Measurements from ENCODE around the gene ZC2HC1C.

GRCh38 chr14:74514547-74515069 is 21.0 kb downstream of the ISCA2 start:
- RAMPAGE, long total RNA = no peak
- RRBS = no CpG with 5 or more reads among the region's 13 CpGs

GRCh38 chr14:74570261-74570669 is 41.8 kb downstream of the LTBP2 start:
- RAMPAGE, long total RNA = no peak
- RRBS = no CpG with 5 or more reads among the region's 5 CpGs

DNA sequence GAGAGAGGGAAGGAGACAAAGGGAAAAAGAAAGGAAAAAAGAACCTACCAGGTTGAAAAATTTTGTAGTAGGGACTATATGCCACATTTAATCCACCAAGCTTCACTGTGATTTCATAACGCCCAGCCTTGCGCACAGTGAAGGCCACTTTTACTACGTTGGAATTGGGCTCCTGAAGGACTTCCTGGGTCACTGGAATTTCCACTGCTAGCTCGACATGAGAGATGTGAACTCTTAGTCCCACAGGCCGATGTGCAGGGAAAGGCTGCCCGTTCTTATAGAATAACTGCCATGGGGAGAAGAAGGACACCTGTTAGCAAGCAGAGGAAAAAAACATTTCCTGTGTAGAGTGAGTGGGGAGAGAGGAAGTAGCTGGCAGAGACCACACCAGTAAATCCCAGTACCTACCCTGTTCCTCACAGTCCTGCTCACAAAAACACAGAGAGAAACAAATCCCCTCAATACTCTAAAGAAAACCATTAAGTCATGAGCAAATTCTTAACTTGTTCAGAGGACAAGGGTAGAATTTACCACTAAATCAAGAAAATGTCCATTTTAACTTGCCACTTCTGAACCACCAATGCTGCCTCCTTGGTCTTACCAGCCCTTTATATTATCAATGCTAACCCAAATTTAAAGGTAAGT is 29.5 kb downstream of the AREL1 start:
- RAMPAGE, long total RNA = no peak
- RRBS = no CpG with 5 or more reads among the region's 6 CpGs

DNA sequence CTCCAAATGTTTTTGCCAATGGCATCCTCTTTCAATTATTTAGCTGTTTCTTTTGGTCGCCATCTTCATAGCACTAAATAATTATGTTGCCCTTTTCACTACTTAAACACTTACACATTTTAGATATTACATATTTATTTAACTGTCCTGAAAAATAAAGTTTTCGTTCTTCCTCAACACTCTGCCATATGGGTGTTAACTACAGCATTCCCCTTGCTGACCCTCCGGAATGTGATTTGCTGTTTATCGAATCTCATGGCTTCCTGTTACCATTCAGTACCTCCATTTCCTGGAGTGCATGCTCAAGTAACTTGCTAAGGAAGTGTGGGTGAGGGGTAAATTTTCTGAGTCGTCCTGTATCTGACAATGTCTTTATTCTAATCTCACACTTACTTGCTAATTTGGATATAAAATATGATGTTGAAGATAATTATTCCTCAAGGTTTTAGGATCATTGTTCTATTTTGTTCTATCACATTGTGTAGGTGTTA is 29.5 kb downstream of the YLPM1 start:
- RAMPAGE, long total RNA = no peak
- RRBS = no CpG with 5 or more reads among the region's 5 CpGs

- RAMPAGE, long total RNA = no peak
- RRBS = no CpG with 5 or more reads among the region's 2 CpGs
These were observed 46.3 kb downstream of the YLPM1 start for GRCh38 chr14:74809431-74809795.

- RAMPAGE, long total RNA = no peak
- RRBS = no CpG with 5 or more reads among the region's 2 CpGs
These were observed 37.8 kb downstream of the PROX2 start for GRCh38 chr14:74838177-74838550.

- RAMPAGE, long total RNA = no peak
- RRBS = no CpG with 5 or more reads among the region's 15 CpGs
These were observed 18.8 kb upstream of the PGF start for GRCh38 chr14:74974046-74974793.

DNA sequence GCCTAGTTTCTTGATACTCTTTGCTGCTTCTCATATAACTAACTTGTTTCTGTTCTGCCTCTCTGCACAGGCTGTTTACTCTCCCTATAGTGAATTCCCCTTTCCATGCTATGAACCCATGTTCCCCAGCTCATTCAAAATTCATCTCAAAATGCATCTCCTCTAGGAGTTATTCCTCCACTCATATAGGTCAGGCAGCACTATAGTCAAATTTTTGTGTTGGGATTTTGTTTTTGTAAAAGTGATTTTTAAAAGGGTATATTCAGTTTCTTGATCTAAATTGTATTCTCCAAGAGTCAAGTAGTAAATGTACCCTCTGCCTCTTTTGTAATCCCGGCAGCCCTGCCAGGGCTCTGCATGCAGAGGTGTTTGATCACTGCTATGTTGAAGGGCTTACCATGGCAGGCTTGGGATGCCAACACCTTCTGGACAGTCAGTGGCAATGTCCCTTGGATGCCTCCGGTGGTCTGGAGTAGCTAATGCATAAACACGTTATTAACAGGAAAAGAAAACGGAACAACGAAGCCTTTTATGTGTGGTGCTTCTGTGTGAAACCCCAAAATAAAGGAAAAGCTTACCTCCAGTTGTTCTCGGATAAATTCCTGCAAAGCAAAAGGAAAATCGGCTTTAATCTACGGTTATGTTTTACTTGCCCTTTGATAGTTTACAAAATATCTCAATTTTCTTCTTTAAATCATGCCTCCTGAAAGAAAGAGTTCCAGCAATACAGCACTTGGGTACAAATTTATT is 19.9 kb downstream of the EIF2B2 start:
- RAMPAGE, long total RNA = no peak
- RRBS = no CpG with 5 or more reads among the region's 8 CpGs

DNA sequence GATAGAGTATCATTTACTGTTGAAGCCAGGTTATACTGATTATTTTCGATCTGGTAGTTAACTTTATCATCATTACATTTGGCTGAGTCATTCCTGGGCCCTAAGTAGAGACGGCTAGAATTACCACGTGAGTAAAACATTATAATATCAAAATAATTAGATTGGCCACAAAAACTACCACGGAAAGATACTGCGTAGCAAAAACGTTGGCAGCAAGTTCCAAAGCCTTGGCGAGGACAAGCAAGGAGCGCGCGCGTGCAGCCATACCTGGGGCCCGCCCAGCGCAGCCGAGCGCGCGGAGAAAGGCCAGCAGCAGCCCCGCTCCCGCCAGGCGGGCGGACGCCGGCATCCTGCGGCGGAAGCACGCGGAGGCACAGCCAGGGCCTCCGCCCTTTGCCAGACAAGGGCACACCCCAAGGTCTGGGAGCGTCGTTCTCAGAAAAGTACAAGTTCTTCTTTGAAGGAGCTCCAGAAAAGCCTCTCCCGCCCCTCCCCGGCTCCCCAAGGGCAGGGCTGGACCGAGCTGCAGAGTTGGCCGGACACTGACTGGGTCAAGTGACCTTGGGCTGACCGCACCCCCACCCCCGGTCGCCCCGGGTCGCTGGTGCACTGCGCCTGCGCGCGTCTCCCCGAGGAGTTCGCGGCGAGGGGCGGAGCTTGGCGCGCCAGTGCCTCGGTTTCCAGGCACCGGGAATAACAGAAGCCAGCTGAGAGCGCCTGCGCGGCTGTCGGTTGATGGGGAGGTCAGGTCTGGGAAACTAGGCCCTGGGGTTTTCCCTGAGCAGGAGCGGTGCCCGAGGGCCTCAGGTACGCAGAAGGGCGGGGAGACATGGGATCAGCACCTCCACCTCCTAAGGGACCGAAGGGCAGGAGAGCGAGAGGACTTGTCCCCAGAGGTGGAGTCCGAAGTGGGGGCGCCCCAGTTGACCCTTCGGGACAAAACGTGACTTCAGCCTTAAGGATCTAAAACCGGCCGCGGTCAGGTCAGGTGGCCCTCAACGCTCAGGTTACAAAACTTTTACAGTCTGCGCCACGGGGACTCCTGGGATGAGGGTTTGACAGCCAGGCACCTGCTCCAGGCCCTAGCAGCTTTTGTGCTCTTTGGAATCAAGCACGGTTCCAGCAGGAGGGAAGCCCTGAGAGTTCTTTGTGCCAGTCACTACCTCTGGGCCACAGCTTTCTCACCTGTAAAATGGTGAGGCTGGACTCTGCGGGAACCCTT is at the start of gene ZC2HC1C:
ZC2HC1C (plus strand) TSS at position 699 of the 1,222 bp plus-strand sequence.
- RAMPAGE, long total RNA = no peak
- RRBS = 2% methylated on average over 15 of the region's 74 CpGs

DNA sequence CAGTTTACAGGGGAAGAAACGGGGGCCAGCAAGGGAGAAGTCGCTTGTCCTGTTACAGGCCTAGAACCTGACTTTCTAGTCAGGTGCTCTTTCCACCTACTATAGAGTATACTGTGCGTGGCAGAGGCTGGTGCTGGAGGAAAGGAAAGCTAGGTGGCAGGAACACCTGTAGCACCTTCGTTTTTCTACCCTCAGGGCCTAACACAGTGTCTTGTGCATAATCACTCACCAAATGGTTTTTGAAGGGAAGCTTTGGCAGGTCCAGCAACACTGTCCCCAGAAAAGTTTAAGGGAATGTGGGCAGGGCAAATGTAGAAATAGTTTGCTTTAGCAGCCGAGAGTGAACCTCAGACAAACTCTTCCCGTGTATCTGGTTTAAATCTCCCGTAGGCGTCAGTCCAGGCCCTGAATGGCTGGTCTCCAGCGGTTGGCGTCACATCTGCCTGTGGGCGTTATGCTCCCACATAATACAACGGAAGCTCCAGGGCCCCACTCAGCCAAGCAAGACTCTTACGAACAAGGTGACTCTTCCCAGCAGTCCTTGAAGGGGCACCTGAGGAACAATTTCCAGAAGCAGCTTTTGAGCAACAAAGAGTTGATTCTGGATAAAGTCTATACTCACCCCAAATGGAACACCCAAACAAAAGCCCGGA is 850 bp downstream of the ZC2HC1C start:
- RAMPAGE, long total RNA = no peak
- RRBS = no CpG with 5 or more reads among the region's 14 CpGs

DNA sequence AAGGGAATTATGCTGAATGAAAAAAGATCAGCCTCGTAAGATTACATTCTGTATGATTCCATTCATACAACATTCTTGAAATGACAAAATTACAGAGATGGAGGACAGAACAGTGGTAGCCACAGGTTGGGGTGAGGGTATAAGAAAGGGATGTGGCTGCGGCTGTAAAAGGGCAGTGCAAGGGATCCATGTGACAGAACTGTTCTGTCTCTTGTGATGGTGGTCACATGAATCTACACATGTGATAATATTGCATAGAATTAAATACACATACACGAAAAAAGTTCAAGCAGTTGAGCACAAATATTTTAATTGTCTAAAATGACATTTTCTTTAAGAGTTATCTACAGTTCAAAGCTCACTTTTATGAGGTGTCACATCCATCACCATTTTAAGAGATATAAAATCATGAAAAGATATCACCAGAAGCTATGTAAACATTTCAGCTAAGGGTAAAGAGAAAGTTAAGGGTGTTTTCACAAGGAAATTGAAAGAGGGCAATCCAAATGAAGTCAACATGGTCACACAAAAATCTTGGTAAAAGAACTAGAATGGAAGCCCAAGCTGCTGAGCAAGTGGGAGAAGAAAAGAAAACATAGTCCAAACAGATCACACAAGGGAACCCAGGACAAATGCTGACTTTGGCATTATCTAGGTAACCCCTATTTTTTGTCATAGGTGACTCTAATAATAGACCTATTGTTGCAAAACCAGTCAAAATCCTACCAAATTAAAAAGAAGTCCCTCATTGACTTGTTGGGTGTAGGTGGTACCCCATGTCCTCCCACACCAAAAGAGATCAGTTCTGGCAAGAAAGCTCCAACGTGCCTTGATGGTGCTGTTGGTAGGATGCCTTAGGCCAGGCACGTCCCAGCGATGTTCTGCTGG is 7.4 kb upstream of the NEK9 start:
- RAMPAGE, long total RNA = no peak
- RRBS = no CpG with 5 or more reads among the region's 6 CpGs

DNA sequence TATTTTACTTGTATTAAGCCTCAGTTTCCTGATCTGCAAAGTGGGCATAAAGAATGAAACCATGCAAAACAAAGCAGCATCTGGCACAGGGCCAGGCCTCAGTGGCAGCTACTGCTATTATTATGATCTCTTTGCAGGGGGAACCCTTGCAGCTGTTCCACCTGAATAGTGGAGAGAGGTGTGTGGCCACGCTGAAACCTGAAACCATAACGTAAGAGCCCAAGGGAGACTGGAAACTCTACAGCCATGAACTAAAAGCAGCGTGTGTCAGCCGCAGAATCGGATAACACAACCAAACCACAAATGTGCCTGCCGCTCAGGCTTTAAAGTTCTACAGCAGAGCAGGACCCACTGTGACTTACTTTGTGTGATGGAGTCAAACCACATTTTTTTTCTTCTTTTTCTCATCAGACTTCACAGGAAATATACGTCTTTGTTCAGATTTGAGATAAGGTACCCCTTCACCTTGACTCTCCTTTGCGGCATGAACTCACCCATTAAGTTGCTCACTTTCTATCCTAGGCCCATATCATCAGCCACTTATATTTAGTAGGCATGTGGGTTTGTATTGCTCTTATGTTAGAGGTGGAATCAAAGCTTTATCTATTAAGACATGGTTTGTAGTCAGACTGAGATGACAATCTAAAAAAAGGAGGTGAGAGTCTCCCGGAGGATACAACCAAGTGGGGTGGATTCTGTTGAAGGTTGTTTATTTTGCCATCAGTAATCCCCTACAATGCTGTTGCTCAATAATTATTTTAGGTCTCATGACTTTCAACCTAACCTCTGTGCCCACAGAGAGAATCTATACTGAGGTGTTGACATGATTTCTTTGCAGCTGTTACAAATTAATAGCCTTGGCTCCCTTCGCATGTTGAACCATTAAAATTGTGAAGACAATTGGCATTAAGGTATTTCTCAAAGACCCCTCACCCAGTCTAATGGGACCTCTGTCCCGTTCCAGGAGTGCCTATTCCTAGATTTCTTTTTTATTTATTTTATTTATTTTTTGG is 28.9 kb upstream of the FOS start:
- RAMPAGE, long total RNA = no peak
- RRBS = no CpG with 5 or more reads among the region's 11 CpGs

- RAMPAGE, long total RNA = no peak
- RRBS = no CpG with 5 or more reads among the region's 11 CpGs
These were observed 5.2 kb upstream of the FOS start for GRCh38 chr14:75273305-75274009.

GRCh38 chr14:75277183-75277987 is 1.2 kb upstream of the FOS start:
- RAMPAGE, long total RNA = no peak
- RRBS = 1% methylated on average over 22 of the region's 63 CpGs

DNA sequence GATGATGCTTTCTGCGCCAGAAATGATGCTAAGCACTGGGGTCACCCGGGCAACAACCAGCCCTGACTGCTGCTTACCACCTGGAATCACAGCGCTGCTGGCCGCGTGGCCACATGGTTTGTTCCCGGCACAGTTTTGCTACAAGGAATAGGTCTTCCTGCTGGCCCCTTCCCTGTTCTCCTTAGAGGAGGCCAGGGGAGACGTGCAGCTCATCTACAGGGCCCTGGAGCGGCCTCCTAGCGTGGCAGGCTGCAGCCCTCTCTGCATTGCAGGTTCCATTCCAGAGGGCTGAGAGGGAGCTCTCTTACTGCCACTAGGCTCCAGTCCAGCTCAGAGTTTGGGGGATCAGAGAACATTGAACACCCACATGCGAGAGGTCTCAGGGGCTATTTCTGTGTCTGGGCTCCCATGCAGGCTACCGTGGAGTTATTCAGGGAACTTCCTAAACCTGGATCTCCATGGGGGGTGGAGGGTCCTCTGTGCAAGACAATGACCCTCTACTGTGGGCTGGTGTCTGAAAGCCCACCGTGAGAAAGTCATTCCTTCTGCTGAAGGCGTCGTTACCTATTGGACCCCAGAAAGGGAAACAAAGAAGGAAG is 7.2 kb downstream of the JDP2 start:
- RAMPAGE, long total RNA = no peak
- RRBS = 85% methylated on average over 5 of the region's 14 CpGs

DNA sequence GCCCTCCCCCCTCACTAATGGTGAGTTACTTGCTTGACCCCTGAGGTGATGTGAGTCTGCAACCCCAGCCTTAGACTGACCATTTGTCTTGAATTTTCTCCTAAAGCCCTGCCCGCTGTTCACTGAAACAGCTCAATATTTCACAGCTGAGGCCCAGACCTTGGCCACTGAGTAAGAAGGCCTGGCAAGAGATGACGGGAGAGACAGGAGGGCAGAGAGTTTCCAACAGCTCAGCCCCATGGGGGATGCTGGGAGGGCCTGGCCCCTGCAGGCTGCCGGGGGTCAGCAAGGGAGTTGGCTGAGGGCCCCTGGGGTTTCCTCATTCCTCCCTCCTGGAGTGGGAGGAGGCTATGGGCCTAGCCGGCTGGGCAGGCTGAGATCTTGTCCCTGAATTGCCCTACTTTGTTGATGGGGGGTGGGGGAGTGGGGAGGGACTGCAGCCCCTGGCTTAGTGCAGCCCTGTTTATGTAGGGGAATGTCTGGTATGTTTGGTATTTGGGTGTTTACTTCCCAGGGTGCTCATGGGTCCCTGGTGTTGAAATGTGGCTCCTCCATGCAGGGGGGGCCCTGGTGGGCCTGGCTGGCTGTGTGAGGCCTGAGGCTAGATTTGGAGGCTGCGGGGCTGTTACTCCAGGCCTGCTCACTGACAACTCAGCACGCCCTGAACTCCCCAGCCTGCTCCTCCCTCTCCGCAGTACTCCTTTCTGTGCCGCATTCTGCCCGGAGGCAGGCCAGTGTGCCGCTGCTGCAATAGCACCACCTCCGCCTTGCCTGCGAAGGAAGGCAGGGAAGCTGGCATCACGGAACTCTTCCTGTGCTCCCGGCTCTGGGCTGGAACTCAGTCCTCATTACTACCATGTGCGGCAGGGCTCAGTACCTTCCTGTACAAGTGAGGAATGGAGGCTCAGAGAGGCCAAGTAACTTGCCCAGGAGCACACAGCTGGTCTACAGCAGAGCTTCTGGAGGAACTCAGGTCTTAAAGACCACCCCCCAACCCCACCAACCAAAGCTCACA is 25.2 kb downstream of the JDP2 start:
- RAMPAGE, long total RNA = no peak
- RRBS = 45% methylated on average over 6 of the region's 15 CpGs

- RAMPAGE, long total RNA = no peak
- RRBS = no CpG with 5 or more reads among the region's 22 CpGs
These were observed 7.2 kb upstream of the BATF start for GRCh38 chr14:75515005-75515625.

DNA sequence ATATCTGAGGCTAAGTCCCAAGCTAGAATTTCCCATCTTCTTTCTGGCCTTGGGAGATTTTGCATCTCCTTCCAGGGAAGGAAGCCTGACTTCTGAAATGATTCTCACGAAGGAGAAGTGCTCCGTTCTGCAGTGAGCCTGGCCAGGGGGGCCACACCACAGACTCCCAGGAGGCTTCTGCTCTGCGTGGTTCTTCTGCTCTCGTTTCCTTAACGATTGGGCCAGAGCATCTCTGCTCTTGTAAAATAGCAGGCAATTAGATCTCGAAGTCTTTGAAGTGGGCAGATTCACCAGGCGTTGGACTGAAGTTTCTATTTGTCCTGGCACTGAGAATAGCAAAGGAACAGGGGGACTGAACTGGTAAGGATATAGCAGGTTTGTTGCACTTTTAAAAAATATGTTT is 6.6 kb upstream of the BATF start:
- RAMPAGE, long total RNA = no peak
- RRBS = no CpG with 5 or more reads among the region's 7 CpGs

DNA sequence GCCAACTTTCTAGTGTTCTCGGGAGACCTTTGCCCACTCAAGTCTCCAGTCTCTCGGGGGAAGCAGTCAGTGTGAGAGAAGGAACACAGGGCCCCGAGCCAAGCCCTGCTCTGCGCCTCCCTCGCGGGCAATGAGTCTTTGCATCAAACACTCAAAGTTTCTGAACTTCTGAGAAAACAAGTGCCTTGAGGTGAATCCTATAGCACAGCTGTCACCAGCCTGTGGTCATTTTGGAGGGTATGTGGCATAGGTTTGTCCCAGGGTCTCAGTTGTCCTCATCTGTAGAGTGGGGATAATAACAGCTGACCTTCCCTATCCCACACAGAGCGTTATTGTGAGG is 19.7 kb downstream of the BATF start:
- RAMPAGE, long total RNA = no peak
- RRBS = no CpG with 5 or more reads among the region's 7 CpGs

DNA sequence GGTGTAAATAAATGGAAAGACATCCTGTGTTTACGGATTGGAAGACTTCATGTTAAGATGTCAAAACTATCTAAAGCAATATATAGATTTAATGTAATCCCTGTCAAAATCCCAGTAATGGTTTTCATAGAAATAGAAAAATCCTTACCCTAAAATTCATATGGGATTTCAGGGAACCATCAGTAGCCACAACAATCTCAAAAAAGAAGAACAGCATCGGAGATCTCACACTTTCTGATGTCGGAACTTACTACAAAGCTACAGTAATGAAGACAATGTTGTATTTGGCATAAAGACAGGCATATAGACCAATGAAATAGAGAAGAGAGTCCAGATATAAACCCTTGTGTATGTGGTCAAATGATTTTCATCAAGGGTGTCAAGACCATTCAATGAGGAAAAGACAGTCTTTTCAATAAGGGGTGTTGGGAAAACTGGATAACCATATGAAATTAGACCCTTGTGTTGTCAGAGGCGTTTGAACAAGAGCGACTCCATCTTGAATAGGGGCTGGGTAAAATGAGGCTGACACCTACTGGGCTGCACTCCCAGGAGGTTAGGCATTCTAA is 21.1 kb downstream of the FLVCR2 start:
- RAMPAGE, long total RNA = no peak
- RRBS = no CpG with 5 or more reads among the region's 5 CpGs